Endothelial cell of umbilical vein (primary cell): Measurements from ENCODE around the genes CCNYL1 and CRYGC.

DNA sequence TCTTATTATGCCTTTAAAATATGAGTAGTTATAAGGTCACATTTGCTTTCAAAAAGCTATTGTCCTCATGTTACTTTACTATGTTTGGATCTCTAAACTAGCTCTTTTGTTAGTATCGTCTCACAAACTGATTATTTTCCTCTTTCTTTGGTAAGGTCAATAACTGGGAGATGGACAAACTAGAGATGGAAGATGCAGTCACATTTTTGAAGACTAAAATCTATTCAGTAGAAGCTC, 26.0 kb downstream of the FASTKD2 start:
- PRO-cap, result no peak
CAGE:
- cytosol, long polyA minus RNA, result no peak
- cytosol, long polyA plus RNA, result start-site peak on the plus strand centred at position 169 of the sequence, 10 bp wide, 54 and 111 reads in 2 replicates
- long polyA plus RNA, result start-site peak on the plus strand centred at position 168 of the sequence, 12 bp wide, 76 and 108 reads in 2 replicates
- nucleus, long polyA minus RNA, result no peak
- nucleus, long polyA plus RNA, result no peak

GRCh38 chr2:207135052-207135813, 30.5 kb downstream of the KLF7 start:
- PRO-cap, result bidirectional peak, plus-strand start at chr2:207135529, minus-strand start at chr2:207135392
CAGE:
- cytosol, long polyA minus RNA, result no peak
- cytosol, long polyA plus RNA, result no peak
- long polyA plus RNA, result no peak
- nucleus, long polyA minus RNA, result no peak
- nucleus, long polyA plus RNA, result no peak

DNA sequence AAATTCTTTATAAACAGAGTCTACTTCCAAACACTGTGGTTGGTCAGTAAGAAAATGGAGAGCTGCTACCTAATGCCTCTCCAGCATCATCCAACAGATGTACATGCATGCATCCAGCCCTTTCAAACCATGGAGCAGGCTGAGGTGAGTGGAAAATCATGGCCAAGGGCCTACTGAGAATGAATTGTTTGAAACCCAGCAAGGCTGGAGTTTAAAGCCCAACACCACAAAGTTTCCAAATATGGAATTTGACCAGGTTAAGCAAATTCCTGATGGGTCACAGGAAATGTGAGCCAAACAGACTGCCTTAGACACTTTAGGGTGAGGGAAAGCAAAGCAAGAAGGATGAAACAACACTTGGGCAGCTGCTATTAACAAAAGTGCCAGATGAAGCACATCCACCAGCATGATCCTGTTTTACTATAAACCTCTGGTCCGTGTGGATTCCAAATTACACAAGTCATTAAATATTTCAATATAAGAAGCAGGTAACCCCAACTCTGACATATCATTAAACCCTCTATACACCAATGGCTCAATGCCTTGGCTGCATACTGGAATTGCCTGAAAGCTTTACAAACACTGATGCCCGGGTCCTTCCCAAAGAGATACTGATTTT, 9.3 kb downstream of the KLF7 start:
- PRO-cap, result no peak
CAGE:
- cytosol, long polyA minus RNA, result no peak
- cytosol, long polyA plus RNA, result no peak
- long polyA plus RNA, result no peak
- nucleus, long polyA minus RNA, result no peak
- nucleus, long polyA plus RNA, result no peak

DNA sequence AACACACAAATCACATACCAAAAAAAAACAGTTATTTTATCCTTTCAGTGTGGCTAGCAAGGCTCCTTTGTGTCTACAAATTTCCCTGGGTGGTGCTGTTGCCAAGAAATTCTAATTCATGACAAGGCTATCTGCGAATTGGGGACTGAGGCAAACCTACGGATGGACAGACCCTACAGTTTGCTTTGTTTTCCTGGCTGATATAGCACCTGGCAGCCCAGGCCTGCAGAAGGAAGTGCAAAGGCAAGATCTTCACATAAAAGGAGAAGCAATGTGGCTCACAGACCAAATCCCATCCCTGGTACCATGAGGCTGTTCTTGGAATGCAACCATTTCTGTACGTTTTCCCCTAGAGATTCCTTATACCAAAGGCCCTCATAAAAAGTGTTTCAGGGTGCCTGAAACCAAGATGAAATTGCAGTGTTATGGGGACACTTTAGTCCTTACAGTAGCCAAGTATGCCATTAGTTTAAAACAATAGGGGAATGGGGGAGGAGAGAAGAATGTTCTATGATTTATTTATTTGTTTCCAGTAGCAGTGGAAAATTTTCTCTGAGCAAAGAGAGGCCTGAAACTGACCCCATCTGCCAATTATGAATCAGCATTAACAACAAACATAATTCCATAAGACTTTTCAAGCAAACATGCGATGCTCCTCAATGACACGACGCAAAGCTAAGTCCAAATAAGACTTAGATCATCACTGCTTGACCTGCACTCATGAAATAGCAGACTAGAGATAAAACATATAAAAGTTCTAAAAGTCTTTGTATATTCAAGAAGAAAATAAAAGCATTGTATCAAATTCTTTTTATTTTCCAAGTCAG, 4.2 kb downstream of the KLF7 start:
- PRO-cap, result unidirectional peak, plus-strand start at position 641 of the sequence
CAGE:
- cytosol, long polyA minus RNA, result no peak
- cytosol, long polyA plus RNA, result no peak
- long polyA plus RNA, result no peak
- nucleus, long polyA minus RNA, result no peak
- nucleus, long polyA plus RNA, result no peak

DNA sequence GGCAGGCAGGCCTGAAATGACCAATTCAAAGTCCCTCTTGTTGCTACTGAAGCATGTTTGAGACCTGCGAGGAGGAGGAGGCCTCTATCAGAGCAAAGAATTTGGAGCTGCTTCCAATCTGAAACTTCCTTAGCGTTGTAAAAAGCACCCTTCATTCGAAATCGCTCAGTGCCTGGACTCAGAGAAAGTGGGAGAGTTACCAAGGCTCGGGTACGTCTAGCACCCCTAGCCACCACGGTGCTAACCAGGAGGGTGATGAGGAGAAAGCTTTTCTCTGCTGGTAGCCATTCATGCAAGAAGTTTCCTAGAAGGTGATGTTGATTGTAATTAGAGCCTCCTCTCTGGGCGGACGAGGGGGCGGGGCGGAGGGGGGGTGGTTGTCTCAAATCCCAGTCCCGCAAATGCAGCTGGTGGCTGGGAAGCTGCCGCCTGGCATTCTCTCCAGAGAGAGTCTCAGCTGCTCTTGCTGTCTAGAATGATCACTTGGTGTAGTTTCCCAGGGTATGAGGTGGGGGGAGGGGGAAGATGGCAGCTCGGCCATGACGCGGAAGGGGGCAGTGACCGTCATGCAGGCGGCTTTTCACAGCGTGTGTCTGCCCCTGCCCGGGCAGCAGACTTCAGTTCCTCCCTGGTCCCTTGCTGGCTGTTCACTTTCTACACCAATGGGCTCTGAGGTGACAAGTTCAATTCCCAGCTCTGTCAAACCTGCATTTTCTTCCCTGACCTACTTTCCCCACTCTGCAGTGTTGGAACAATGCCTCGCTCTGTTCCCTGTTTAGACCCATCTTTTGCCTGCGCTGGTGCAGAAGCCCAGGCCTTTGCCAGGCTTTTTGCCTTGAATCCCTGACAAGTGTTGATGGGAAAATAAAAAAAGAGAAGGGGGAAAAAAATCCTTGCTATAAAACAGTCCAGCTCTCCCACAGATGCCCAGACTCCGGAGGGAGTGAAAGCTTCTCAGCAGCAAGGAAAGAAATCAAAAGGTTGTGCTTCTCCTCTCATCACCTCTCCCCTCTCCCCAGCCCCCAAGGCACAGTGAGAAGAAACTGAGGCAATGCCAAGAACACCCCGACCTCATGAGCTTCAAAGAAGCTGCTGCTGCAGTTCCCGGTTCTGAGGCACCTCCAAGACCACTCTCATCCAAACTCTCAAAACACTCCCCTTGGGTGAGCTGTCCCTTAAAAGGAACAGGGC, 61.5 kb upstream of the KLF7 start:
- PRO-cap, result no peak
CAGE:
- cytosol, long polyA minus RNA, result no peak
- cytosol, long polyA plus RNA, result no peak
- long polyA plus RNA, result no peak
- nucleus, long polyA minus RNA, result no peak
- nucleus, long polyA plus RNA, result no peak

- PRO-cap, result no peak
CAGE:
- cytosol, long polyA minus RNA, result no peak
- cytosol, long polyA plus RNA, result no peak
- long polyA plus RNA, result no peak
- nucleus, long polyA minus RNA, result no peak
- nucleus, long polyA plus RNA, result no peak
Measured at GRCh38 chr2:207254504-207255478, 89.0 kb upstream of the KLF7 start.

GRCh38 chr2:207296527-207296985, 130.8 kb upstream of the KLF7 start:
- PRO-cap, result no peak
CAGE:
- cytosol, long polyA minus RNA, result no peak
- cytosol, long polyA plus RNA, result no peak
- long polyA plus RNA, result no peak
- nucleus, long polyA minus RNA, result no peak
- nucleus, long polyA plus RNA, result no peak

GRCh38 chr2:207501730-207502590, 27.8 kb upstream of the CREB1 start:
- PRO-cap, result no peak
CAGE:
- cytosol, long polyA minus RNA, result no peak
- cytosol, long polyA plus RNA, result no peak
- long polyA plus RNA, result no peak
- nucleus, long polyA minus RNA, result no peak
- nucleus, long polyA plus RNA, result no peak

GRCh38 chr2:207505741-207505996, 24.1 kb upstream of the CREB1 start:
- PRO-cap, result no peak
CAGE:
- cytosol, long polyA minus RNA, result no peak
- cytosol, long polyA plus RNA, result no peak
- long polyA plus RNA, result no peak
- nucleus, long polyA minus RNA, result no peak
- nucleus, long polyA plus RNA, result no peak

DNA sequence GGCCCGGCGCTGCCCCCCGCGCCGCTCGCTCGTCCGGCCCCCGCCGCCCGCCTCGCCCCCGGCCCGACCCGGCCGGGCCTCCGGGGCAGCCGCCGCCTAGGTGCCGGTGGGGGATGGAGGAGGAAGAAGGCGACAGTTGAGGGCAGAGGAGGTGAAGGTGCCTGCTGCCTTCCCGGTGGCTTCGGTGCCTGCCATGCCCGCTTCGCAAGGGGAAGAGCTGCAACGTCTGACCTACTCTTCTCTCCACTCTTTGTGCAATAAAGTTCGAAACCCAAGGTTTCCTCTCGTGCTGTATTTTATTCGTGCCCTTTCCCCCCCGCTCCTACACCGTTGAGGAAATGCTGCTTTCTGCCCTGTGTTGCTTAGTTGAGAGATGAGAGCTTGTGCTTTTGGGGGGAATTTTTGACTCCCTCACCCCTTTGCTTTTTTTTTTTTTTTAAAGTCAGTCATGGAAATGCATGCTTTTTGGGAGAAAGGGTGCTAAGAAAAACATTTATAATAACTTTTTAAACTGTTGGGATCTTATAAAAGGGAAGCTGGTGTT, 858 bp downstream of the CREB1 start:
- PRO-cap, result bidirectional peak, plus-strand start at position 458 of the sequence, minus-strand start at position 259 of the sequence
CAGE:
- cytosol, long polyA minus RNA, result no peak
- cytosol, long polyA plus RNA, result start-site peak on the plus strand centred at position 107 of the sequence, 246 bp wide, 16 and 13 reads in 2 replicates
- long polyA plus RNA, result no peak
- nucleus, long polyA minus RNA, result no peak
- nucleus, long polyA plus RNA, result no peak

DNA sequence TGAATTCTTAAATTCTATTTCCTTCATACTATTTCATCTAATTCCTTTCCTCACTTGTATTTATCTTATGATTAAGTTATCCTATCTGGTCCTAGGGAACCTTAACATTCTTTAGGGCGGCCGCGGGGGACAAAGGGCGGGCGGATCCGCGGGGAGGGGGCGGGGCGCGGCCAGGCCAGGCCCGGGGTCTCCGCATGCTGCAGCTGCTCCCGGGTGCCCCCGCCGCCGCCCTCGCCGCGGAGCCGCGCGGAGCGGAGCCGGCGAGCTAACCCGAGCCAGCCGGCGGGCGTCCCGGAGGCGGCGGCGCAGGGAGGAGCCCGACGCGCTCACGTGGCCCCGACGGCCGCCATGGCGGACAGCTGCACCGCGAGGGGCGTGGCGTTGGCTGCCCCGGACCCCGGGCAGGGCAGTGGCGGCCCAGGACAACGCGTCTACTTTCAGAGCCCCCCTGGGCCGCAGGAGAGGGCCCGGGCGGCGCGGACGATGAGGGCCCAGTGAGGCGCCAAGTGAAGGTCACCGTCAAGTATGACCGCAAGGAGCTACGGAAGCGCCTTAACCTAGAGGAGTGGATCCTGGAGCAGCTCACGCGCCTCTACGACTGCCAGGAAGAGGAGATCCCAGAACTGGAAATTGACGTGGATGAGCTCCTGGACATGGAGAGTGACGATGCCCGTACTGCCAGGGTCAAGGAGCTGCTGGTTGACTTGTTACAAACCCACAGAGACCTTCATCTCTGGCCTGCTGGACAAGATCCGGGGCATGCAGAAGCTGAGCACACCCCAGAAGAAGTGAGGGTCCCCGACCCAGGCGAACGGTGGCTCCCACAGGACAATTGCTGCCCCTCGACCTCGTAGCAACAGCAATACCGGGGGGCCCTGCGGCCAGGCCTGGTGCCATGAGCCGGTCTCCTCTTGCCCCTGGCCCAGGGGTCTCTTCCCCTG, 29.9 kb upstream of the CCNYL1 start:
- PRO-cap, result bidirectional peak, plus-strand start at position 381 of the sequence, minus-strand start at position 233 of the sequence
CAGE:
- cytosol, long polyA minus RNA, result no peak
- cytosol, long polyA plus RNA, result no peak
- long polyA plus RNA, result no peak
- nucleus, long polyA minus RNA, result no peak
- nucleus, long polyA plus RNA, result no peak

DNA sequence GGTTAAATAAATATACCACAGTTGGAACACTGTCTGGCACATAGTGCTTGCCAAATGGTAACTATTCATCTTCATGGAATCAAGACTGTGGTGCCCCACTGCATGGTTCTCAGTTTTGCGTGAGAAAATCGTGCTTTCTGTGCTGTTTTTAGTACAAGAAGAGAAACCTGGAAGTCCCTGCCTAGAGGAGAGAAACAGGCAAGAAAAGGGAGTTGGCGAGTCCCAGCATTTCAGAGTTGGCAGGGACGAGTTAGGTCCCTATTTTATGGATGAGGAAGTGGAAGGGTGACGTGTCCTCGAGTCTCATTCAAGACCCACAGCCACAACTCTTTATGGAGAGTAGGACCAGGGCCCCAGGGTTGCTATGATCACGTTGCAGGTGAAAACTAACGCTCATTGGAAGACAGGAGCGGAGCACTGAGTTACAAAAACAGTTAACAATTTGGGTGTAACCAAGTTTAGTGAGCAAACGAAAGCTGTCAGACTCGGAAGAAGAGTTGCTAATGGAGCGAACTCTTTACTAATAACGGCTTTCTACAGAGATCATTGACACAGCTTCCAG, 654 bp upstream of the CCNYL1 start:
- PRO-cap, result bidirectional peak, plus-strand start at position 337 of the sequence, minus-strand start at position 238 of the sequence
CAGE:
- cytosol, long polyA minus RNA, result no peak
- cytosol, long polyA plus RNA, result no peak
- long polyA plus RNA, result no peak
- nucleus, long polyA minus RNA, result no peak
- nucleus, long polyA plus RNA, result no peak

- PRO-cap, result bidirectional peak, plus-strand start at chr2:207711640, minus-strand start at chr2:207711325; bidirectional peak, plus-strand start at chr2:207712294, minus-strand start at chr2:207712221
CAGE:
- cytosol, long polyA minus RNA, result start-site peak on the plus strand at chr2:207711576-207711682, 28 reads
- cytosol, long polyA plus RNA, result start-site peak on the plus strand at chr2:207711515-207711765, 165 and 348 reads in 2 replicates
- long polyA plus RNA, result start-site peak on the plus strand at chr2:207711642-207711749, 129 and 174 reads in 2 replicates
- nucleus, long polyA minus RNA, result start-site peak on the plus strand at chr2:207711640-207711646, 252 reads
- nucleus, long polyA plus RNA, result start-site peak on the plus strand at chr2:207711519-207711757, 148 and 181 reads in 2 replicates
Measured at GRCh38 chr2:207711424-207712708, at the start of gene CCNYL1. CCNYL1 (plus strand) TSS chr2:207711640.

DNA sequence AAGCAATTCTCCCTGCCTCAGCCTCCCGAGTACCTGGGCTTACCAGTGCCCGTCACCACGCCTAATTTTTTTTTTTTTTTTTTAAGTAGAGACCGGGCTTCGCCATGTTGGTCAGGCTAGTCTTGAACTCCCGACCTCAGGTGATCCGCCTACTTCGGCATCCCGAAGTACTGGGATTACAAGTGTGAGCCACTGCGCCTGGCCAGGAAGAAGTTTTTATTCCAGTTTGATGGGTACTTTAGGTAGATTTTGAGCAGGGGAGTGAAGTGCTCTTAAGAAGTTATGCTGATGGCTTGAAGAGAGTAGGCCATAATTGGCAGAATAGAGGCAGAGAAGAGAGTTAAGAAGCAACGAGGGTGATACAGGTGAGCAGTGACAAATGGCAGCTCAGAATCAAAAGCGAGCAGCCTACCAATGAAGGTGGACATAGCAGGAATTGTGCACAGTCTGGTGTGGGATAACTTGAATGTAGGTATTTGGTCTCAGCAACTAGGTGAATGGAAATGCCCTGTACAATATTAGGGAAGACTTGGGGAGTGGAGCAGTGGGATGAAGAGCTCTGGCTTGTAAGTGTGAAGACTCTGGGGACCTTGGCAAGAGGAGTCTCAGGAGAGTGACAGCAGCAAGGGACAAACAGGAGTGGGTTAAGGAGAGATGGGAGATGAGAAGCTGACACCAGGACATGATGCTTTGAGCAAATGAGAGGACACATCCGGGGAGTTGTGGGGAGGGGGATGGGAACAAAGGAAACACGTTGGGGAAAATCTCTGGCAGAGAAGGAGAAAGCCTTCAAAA, 25.0 kb downstream of the FZD5 start:
- PRO-cap, result no peak
CAGE:
- cytosol, long polyA minus RNA, result no peak
- cytosol, long polyA plus RNA, result no peak
- long polyA plus RNA, result no peak
- nucleus, long polyA minus RNA, result no peak
- nucleus, long polyA plus RNA, result no peak

DNA sequence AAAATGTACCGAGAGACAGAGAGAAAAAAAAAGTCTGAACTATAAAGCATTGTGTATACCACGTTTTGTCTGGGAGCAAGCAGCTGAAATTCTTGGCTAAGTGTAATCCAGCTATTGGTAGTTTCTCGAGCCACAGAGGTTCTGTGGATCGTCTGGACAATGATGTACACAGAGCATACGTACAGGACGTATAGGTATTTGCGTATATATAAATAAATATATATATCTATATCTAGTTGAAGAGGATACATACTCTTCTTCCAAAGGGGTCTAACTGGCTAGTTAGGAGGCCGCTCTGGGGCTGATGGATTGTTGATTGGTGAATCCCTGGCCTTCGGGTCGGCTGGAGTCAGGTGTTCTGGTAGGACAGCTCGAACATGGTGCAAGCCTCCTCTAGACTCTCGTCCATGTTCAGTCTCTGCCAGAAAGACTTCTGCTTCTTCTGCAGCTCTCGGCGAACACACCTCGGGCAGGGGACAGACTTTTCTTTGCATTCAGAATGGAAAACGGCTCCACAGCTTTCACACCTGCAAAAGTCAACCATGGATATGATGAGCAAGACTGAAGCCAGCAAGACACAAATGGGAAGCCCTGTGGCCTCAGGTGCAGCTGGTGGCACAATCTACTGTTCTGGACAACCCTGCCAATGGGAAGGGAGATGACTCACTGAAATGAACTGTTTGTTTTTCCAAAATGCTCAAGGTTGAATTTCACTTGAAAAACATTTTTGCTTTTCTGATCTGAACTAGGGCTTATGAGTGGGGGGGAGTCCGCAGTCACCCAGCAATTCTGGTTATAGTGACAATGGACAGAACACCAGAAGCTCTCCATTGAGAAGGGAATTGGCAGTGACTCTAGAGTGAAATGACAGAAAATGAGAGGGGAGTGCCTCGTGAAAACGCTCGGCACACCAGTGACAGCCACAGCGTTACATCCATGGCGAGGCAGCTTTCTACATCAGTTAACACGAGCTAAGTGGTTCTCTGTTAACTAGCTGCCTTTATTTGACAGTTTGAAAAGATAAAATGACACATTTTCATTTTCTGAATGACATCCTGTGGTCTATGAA, 58.6 kb upstream of the FZD5 start:
- PRO-cap, result no peak
CAGE:
- cytosol, long polyA minus RNA, result no peak
- cytosol, long polyA plus RNA, result no peak
- long polyA plus RNA, result no peak
- nucleus, long polyA minus RNA, result no peak
- nucleus, long polyA plus RNA, result no peak

DNA sequence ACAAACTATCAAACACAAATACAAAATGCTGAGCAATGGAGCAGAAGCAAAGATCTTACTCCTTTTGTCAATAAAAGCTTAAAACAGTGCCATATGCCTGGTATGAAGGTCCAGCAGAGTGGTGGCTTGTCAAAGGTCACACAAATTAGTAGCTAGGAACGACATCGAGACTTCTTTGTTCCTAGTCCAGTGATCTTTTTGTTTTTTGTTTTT, 76.1 kb upstream of the FZD5 start:
- PRO-cap, result no peak
CAGE:
- cytosol, long polyA minus RNA, result no peak
- cytosol, long polyA plus RNA, result no peak
- long polyA plus RNA, result no peak
- nucleus, long polyA minus RNA, result no peak
- nucleus, long polyA plus RNA, result no peak

DNA sequence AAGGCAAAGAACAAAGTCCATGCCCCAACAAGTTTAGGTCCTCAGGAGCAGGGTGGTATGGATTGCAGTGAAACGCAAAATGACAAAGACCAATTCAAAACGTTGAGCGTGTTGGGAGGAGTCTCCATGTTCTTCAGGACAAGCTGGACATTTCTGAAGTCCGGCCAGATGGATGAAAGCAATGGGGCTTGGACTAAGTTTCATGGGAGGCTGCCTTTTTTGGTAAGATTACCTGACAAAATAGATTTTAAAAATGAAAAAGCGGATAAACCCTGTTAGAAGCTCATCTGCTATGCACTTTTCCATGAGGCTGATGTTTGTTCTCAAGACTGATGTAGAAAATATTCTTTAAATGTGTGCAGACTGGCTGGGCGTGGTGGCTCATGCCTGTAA, 79.0 kb upstream of the FZD5 start:
- PRO-cap, result no peak
CAGE:
- cytosol, long polyA minus RNA, result no peak
- cytosol, long polyA plus RNA, result no peak
- long polyA plus RNA, result no peak
- nucleus, long polyA minus RNA, result no peak
- nucleus, long polyA plus RNA, result no peak

DNA sequence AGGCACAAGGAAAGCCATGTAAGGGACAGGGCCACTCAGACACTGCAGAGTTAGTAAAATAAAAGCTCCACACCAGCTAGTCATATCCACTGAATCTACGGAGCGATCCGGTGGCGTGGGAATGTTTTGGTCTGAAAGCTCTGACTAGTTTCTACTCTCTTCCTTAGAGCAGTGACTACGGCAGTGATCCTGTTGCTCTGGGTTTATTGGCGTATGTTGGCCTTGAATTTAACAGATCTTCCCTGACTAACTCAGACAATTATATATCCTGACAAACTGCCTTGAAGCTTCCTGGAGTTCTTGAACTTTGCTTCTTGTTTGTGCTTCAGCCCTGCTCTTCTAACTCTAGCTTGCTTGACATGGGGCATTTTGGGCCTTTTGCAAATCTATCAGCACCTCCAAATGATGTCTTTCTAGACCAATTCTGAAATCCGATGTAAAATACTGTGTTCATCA, 115.4 kb upstream of the FZD5 start:
- PRO-cap, result no peak
CAGE:
- cytosol, long polyA minus RNA, result no peak
- cytosol, long polyA plus RNA, result no peak
- long polyA plus RNA, result no peak
- nucleus, long polyA minus RNA, result no peak
- nucleus, long polyA plus RNA, result no peak

DNA sequence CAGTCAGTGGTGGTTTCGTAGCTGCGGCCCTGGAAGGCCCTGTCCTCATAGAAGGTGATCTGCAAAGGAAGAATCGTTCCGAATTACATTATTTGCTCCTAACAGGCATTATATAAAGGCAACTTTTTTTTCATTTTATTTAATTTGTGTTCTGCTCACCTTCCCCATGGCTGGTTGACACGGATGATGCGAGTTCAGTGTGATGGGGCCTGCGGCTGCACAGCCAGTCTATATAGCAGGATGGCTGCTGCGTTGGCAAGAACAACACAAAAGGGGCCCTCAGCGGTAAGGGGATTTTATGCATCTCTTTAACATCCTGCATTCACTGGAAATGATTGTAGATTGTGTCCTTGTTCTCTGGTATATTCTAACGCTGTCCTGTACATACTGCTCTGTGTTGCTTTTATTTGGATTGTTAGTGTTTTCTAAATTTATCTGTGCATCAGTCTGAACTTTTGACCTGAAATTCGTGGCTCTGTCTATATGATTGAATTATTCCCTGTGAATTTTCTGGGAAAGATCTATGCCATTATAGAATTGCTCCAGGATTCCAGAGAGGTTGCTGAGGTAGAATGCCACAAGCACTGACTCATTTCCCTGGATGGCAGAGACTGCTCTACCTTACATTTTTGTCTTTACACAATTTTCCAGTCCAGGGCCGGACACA, at the start of gene CRYGC:
Gene CRYGC, minus strand, starts transcription at position 204 of the 667 bp plus-strand sequence.
- PRO-cap, result no peak
CAGE:
- cytosol, long polyA minus RNA, result no peak
- cytosol, long polyA plus RNA, result no peak
- long polyA plus RNA, result no peak
- nucleus, long polyA minus RNA, result no peak
- nucleus, long polyA plus RNA, result no peak

- PRO-cap, result no peak
CAGE:
- cytosol, long polyA minus RNA, result no peak
- cytosol, long polyA plus RNA, result no peak
- long polyA plus RNA, result no peak
- nucleus, long polyA minus RNA, result no peak
- nucleus, long polyA plus RNA, result no peak
Measured at GRCh38 chr2:208722899-208723205, 316.3 kb downstream of the PTH2R start.